Liver (tissue), 9 donors: ENCODE measurements around a stretch of chr22.

DNA sequence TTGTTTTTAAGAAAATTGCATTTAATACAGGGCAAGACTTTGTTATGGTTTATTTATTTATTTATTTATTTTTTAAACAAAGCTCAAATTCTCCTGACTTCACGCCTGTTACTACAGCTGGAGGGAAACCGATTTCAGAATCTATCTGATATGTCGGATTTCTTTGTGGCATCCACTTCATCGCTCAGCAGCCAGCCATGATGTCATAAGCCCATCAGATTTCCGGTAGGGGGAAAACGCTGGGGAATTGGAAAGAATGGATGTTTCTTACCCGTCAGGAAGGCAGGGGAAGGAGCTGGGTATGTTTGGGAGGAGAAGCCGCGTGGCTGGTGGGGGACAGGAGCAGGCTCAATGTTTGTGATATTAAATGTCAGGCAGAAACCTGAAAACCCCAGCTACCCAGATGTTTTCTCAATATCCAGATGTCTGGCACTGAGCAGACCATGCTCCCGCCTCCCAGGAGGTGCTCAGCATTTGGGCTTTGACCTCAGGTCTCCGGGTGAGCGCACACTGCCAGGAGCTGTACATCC, 67.7 kb downstream of the NFAM1 start:
- PRO-cap, 5 experiments = no peak in any of the 5 experiments
- RAMPAGE, long total RNA, 2 experiments = no peak in any of the 2 experiments
- RRBS = no CpG with 5 or more reads among the region's 12 CpGs

DNA sequence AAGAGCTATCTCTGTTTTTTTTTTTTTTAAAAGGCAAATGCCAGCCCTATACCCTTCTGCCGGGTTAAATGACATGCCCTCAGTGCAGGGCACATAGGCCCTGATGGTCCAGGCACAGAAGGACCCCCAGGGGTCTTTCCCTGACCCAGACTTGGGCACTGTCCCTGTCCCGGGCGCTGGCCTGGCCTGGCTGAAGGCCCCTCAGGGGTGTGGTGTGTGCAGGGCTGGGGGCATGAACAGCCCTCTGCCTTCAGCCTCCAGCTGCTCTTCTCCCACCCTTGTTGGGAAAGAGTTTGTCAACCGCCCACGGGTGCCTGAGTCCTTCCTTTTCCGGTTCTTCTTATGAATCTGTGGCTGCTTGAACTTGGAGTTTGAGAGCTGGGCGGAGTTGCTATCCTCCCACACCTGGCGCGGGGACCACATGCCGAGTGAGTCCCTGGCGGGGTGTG, 13.5 kb downstream of the NFAM1 start:
- PRO-cap, 5 experiments = peak in 3 of 5 experiments; most common plus-strand start position 374 of the sequence (in 3); most common minus-strand start position 263 of the sequence (in 2)
- RAMPAGE, long total RNA, 2 experiments = no peak in any of the 2 experiments
- RRBS = 88% methylated on average over 2 of the region's 11 CpGs

DNA sequence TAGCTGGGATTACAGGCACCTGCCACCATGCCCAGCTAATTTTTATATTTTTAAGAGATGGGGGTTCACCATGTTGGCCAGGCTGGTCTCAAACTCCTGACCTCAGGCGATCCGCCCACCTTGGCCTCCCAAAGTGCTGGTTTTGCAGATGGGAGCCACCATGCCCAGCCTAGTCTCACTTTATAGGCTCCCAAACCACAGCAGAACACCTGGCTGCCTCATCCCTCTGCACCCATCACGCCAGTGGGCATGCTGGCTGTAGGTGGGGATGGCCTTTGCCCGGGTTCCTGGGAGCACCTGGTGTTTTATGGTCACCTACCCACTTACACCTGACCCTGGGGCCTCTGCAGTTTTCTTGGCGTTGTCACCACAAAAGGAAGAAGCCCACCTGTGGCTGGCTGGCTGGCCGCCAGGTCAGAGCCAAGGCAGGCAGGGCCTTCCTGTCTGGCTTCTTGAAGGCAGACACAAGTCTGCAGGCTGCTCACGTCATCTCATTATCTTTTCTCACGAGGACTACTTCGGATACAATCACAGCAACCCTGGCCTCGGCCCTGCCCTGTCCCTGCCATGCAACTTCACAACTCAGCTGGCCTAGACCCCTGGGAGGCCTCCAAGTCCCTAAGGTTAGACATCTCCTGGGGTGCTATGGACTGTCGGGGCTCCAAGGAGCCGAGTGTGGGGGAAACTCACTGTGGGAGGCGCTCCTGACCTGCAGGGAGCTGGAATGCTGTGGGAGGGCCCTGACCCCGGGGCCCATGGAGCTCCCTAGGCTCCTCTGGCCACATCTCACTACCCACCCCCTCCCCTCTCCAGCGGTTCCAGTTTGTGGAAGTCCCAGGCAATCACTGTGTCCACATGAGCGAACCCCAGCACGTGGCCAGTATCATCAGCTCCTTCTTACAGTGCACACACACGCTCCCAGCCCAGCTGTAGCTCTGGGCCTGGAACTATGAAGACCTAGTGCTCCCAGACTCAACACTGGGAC, 8.0 kb downstream of the RRP7A start:
- PRO-cap, 5 experiments = no peak in any of the 5 experiments
- RAMPAGE, long total RNA, 2 experiments = no peak in any of the 2 experiments
- RRBS = no CpG with 5 or more reads among the region's 18 CpGs

DNA sequence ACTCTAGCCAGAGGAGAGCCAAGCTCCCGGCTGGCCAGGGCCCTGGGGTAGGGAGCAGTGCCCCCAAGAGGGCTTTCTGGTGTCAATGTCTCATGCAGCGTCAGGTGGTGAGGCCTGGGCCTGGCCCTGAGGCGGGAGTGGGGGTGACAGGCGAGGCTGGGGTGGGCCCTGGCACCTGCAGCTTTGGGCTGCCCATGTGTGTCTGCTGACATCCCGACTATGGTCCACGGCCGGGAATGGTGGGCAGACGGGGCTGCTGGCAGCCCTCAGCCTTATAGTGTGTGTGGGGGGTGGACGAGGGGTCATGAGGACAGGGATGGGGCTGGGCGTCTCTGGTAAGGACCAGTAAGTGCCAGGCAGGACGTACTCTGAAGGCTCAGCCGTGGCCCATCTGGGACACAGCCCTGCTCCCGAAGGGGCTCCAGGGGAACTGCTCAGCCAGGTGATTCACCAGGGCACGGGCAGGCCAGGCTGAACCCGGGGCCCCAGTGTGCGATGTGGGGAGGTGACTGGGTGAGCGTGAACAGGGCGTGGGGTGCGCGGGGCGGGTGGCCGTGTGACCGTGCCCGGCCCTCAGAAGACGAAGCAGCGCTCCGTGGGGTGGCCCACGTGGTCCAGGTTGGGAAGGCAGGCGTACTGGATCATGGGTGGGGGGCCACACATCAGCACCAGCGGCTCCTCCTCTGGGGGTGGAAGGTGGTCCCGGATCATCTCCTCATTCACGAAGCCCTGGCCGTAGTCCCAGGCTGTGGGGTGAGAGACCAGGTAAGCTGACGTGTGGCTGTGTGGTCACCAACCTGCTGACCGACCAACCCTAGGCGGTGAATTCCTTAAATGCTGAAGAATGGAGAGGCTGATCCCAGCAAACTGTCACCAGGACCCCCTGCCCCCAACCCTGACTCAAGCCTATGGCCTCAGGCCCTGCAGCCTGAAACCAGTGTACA, 4.8 kb upstream of the POLDIP3 start:
- PRO-cap, 5 experiments = no peak in any of the 5 experiments
- RAMPAGE, long total RNA, 2 experiments = no peak in any of the 2 experiments
- RRBS = 92% methylated on average over 7 of the region's 36 CpGs

DNA sequence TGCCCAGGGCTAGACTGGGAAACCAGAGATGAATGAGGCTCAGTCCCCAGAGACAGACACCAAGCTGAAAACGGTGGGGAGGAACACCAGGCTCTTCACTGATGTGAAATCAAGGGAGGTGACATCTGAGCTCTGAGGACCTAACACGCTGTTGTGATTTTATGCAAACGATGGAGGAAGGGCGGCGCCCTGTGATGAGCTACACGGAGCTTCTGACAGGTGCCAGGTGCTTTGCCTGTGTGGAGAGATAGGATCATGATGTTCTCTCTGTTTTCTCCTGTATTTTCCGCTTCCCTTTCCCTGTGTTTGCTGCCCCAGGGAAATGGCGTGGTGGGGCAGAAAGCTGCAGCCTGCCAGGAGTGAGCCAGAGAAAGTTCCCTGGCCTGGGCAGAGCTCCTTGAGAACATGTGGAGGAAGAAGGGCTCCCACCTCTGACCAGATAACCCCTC, 6.6 kb upstream of the CYB5R3 start:
- PRO-cap, 5 experiments = no peak in any of the 5 experiments
- RAMPAGE, long total RNA, 2 experiments = no peak in any of the 2 experiments
- RRBS = no CpG with 5 or more reads among the region's 8 CpGs

DNA sequence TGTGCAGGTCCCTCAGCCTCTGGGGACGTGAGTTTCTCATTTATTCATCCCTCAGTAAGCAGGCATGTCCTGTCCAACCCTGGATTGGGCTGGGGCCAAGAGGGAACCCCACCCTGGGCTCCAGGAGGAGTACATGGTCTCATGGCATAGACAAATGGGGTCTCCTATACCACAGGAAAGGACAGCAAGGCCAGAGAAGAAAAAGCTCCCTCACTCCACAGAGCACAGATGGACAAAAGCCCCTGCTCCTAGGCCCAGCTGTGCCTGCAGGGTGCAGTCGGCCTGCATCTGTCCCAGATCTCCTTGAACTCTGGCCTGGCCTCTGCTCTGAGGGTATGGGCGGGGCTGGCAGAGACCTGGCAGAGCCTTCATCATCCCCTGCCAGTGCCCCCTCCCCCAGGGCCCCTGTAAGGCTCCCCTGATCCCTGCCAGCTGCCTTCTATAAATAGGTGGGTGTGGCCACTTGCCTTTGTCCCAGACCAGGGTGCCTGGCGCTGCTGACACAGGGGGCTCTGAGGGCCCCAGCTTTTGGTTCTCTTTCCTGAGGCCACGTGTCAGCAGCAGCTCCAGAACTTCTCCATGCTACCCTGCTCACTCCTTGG, 34.5 kb downstream of the A4GALT start:
- PRO-cap, 5 experiments = no peak in any of the 5 experiments
- RAMPAGE, long total RNA, 2 experiments = no peak in any of the 2 experiments
- RRBS = no CpG with 5 or more reads among the region's 5 CpGs

GRCh38 chr22:42794275-42794574, 62.8 kb downstream of the ARFGAP3 start:
- PRO-cap, 5 experiments = no peak in any of the 5 experiments
- RAMPAGE, long total RNA, 2 experiments = no peak in any of the 2 experiments
- RRBS = no CpG with 5 or more reads among the region's 3 CpGs

DNA sequence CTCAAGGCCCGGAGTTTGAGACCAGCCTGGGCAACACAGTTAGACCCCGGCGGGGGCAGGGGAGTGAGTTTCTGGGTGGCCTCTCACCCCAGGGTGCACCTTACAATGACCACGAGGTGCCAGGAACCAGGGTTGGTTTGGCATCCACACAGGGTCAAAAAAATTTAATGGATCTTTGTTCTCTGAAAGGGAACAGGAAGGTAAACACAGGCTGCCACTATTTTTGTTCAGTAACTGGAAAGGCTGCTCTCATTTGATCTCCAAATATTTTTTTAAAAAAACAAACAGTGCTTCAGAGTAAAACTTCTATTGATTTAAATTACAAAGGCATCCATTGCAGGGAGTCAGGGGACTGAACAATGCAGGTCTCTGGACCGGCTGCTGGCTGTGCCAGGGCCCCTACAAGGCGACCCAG, 52.0 kb downstream of the ARFGAP3 start:
- PRO-cap, 5 experiments = peak in 2 of 5 experiments; most common plus-strand start position 220 of the sequence (in 2); most common minus-strand start position 65 of the sequence (in 1)
- RAMPAGE, long total RNA, 2 experiments = no peak in any of the 2 experiments
- RRBS = 6% methylated on average over 2 of the region's 6 CpGs

DNA sequence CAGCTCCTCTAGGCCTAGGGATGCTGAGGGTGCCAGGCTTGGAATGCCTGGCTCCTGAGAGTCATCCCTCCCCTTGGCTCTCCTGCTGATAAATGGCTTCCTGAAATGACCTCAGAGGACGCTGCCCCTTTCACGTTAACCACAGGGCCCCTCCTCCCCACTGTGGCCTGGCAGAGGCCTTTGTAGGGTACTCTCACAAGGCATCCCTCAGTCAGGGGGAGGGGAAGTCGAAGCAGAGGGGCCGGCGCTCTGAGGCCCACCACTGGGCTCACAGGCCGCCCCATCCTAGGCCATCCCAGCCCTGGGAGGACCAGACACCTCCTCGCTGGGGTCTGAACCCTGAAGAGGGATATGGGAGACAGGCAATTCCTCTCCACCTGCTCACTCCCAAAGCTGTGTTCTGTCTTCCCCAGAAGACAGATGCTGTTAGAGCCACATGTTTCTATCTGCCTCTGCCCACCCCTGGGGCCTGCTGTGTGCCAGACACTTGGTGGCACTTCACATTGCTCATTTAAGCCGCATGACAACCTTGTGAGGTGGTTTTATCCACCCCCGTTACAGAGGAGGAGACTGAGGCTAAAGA, 50.9 kb downstream of the ARFGAP3 start:
- PRO-cap, 5 experiments = no peak in any of the 5 experiments
- RAMPAGE, long total RNA, 2 experiments = no peak in any of the 2 experiments
- RRBS = no CpG with 5 or more reads among the region's 9 CpGs

GRCh38 chr22:42820871-42821489, 36.1 kb downstream of the ARFGAP3 start:
- PRO-cap, 5 experiments = no peak in any of the 5 experiments
- RAMPAGE, long total RNA, 2 experiments = no peak in any of the 2 experiments
- RRBS = no CpG with 5 or more reads among the region's 9 CpGs

GRCh38 chr22:42857854-42858395, 852 bp upstream of the ARFGAP3 start:
- PRO-cap, 5 experiments = peak in 3 of 5 experiments; most common minus-strand start chr22:42858127 (in 3)
- RAMPAGE, long total RNA, 2 experiments = no peak in any of the 2 experiments
- RRBS = 75% methylated on average over 2 of the region's 13 CpGs

- PRO-cap, 5 experiments = no peak in any of the 5 experiments
- RAMPAGE, long total RNA, 2 experiments = no peak in any of the 2 experiments
- RRBS = no CpG with 5 or more reads among the region's 5 CpGs
These were observed 54.7 kb upstream of the ARFGAP3 start for GRCh38 chr22:42911748-42912177.

DNA sequence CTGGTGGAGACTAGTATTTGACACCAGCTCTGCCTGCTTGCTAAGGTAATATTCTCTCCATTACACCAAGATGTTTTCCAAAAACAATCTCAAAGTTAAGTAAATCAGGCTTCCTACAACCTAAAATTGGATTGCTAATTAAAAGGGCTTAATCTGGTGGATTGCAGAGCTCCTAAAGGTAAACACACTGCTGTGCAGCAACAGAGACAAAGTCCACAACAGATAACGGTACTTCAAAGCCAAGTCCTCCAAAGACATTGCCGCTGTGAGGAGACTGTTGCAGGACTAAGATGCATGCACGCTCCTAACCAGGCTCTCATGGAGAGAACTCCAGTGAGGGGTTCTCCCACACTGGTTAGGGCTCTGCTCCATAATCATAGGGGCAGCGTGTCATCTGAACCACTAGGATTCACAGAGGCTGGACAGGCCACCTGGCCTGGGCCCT, 56.7 kb upstream of the ARFGAP3 start:
- PRO-cap, 5 experiments = peak in 4 of 5 experiments; most common plus-strand start position 268 of the sequence (in 3)
- RAMPAGE, long total RNA, 2 experiments = no peak in any of the 2 experiments
- RRBS = no CpG with 5 or more reads among the region's 4 CpGs

DNA sequence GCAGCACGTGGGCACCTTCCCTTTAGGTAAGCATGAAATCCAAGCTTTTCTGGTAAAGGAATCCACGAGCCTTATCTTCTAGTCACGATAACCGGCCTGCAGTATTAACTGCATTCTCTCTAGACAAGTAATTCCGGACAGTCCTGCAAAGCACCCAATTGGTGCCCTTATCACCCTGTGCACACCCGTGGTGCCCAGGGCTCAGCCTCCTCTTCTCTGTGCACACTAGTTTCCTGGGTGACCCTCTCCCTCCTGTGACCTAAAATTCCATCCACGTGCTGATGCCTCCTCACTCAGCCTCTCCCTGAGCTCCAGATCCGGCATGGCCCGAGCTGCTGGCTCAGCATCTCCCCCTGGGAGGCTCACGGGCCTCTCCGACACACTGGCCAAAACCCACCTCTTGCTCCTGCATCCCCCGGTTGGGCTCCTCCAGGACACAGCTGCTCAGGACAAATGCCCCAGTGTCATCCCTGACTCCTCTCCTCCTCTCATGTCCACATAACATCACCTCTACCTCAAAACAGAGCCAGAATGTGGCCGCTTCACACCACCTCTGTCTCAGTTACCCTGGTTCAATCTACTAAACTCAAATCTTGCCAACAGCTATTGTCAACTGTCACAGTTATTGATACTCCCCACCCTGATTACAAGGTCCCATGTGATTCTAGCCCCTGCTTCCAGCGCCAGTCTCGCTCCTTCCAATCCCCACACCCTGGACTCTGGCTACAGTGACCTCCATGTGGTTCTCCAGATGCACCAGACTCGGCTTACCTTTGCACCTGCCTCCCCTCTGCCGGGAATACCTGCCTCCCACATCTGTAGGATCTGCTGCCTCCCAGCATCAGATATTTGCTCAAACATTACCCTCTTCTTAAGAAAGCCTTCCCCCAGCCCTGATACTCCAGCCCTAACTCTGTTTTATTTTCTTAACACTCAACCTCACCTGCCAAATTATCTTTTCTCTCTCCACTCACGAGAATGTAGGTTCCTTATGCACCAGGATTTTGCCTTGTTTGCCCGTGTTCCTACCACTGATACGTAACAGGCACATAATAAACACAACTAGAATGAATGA, 63.5 kb downstream of the PACSIN2 start:
- PRO-cap, 5 experiments = no peak in any of the 5 experiments
- RAMPAGE, long total RNA, 2 experiments = no peak in any of the 2 experiments
- RRBS = 83% methylated on average over 3 of the region's 20 CpGs

DNA sequence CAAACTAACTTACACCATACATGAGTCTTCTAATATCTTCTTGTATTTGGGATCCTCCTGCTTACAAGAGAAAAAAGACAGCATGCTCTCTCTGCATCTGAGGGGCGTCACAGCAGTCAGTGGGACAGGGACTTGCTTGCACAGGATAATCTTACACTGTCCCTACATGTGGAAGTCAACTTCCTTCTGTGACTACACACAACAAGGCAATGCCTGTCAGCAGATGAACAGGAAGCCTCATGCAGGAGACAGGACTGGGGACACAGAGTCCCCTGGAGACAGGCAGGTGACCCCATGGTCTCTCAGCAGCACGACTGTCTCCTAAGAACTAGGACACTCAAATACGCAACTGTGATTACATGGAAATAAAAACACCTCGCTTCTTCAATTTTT, 54.8 kb downstream of the PACSIN2 start:
- PRO-cap, 5 experiments = peak in 1 of 5 experiments; most common minus-strand start position 121 of the sequence (in 1)
- RAMPAGE, long total RNA, 2 experiments = no peak in any of the 2 experiments
- RRBS = no CpG with 5 or more reads among the region's 4 CpGs

- PRO-cap, 5 experiments = no peak in any of the 5 experiments
- RAMPAGE, long total RNA, 2 experiments = no peak in any of the 2 experiments
- RRBS = no CpG with 5 or more reads among the region's 3 CpGs
These were observed 39.3 kb downstream of the PACSIN2 start for GRCh38 chr22:42975408-42976281.

GRCh38 chr22:43014007-43015022, 634 bp downstream of the PACSIN2 start:
- PRO-cap, 5 experiments = no peak in any of the 5 experiments
- RAMPAGE, long total RNA, 2 experiments = no peak in any of the 2 experiments
- RRBS = 2% methylated on average over 23 of the region's 76 CpGs

DNA sequence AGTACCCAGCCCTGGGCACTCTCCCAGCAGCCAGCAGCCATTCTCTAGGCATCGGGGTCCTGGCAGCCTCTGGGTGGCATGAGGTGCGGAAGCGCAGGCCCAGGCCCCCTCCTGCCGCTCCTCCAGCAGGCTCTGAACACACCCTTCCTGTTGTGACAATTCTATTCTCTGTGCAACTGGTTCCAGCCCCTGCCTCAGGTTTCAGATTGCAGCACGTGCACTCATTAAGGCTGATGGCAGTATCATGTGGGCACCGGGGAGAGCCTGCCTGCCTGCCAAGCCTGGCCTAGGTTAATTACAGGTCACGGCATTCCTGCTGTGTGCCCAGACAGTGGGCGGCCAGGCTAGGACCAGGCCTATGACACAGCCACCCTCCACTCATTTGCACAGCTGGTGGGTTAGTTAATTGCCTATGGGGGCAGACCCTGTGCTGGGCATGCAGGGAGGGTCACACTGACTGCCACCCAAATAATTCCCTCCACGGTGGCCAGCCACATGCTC, 10.1 kb upstream of the PACSIN2 start:
- PRO-cap, 5 experiments = no peak in any of the 5 experiments
- RAMPAGE, long total RNA, 2 experiments = no peak in any of the 2 experiments
- RRBS = no CpG with 5 or more reads among the region's 9 CpGs

- PRO-cap, 5 experiments = no peak in any of the 5 experiments
- RAMPAGE, long total RNA, 2 experiments = no peak in any of the 2 experiments
- RRBS = no CpG with 5 or more reads among the region's 2 CpGs
These were observed 8.5 kb downstream of the TTLL1 start for GRCh38 chr22:43080696-43081067.

- PRO-cap, 5 experiments = no peak in any of the 5 experiments
- RAMPAGE, long total RNA, 2 experiments = no peak in any of the 2 experiments
- RRBS = 2% methylated on average over 28 of the region's 82 CpGs
These were observed 676 bp downstream of the BIK start for GRCh38 chr22:43111016-43111835.